ENCODE measurements around the genes FOXD4 and ZNG1A.

DNA sequence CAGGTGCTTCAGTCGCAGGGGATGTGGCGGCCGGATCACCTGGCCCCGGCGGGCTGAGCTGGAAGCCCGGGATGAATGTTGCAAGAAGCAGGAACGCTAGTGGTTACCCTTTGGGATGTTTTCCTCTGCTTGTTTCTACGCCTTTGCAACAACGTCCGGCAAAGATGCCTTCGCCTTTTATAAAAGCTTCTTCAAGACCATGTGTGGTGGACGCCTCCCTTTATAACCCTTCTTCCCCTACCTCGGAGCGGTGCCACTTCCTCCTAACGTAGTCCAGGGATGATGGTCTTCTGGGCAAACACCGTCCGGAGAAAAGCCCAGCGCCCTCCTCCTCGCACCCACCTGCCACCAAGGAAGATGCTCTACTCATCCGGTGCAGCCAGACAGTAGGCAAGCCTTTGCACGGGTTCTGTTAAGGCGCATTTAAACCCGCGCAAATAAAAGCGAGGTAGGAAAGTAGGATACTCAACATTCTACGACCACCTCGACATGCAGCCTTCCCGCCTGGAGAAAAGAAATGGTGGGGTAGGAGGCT, at the start of gene FOXD4:
Gene FOXD4 (minus strand): TSS at position 291 of the 535 bp plus-strand sequence.
- RRBS, 2 experiments: 24% methylated on average over 5 of the region's 28 CpGs

- RRBS, 2 experiments: no CpG with 5 or more reads among the region's 51 CpGs
Measured at GRCh38 chr9:178559-179495, at the start of gene ZNG1A. Gene ZNG1A, minus strand, starts transcription at chr9:179056.

- RRBS, 2 experiments: no CpG with 5 or more reads among the region's 5 CpGs
Measured at GRCh38 chr9:289383-289699, 74.7 kb downstream of the DOCK8 start.

DNA sequence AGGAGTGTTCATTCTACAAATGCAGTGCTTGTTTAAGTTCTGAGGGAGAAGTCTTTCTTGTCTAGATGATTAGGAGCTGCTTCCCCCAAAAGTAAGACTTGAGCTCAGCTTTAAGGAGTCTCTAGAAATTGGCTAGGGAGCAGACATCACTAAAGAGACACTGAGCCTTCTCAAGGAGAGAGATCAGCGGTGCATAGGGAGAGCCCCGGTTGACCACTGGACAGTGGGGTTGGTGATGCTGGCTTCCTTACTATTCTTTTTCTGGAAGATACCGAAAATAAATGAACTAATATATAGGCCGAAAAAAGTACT, 5.9 kb downstream of the KANK1 start:
- RRBS, 2 experiments: no CpG with 5 or more reads among the region's 4 CpGs

- RRBS, 2 experiments: no CpG with 5 or more reads among the region's 13 CpGs
Measured at GRCh38 chr9:517957-518883, 13.7 kb downstream of the KANK1 start.

- RRBS, 2 experiments: no CpG with 5 or more reads among the region's 3 CpGs
Measured at GRCh38 chr9:546270-546556, 41.7 kb downstream of the KANK1 start.

GRCh38 chr9:560474-561103, 56.1 kb downstream of the KANK1 start:
- RRBS, 2 experiments: no CpG with 5 or more reads among the region's 5 CpGs

DNA sequence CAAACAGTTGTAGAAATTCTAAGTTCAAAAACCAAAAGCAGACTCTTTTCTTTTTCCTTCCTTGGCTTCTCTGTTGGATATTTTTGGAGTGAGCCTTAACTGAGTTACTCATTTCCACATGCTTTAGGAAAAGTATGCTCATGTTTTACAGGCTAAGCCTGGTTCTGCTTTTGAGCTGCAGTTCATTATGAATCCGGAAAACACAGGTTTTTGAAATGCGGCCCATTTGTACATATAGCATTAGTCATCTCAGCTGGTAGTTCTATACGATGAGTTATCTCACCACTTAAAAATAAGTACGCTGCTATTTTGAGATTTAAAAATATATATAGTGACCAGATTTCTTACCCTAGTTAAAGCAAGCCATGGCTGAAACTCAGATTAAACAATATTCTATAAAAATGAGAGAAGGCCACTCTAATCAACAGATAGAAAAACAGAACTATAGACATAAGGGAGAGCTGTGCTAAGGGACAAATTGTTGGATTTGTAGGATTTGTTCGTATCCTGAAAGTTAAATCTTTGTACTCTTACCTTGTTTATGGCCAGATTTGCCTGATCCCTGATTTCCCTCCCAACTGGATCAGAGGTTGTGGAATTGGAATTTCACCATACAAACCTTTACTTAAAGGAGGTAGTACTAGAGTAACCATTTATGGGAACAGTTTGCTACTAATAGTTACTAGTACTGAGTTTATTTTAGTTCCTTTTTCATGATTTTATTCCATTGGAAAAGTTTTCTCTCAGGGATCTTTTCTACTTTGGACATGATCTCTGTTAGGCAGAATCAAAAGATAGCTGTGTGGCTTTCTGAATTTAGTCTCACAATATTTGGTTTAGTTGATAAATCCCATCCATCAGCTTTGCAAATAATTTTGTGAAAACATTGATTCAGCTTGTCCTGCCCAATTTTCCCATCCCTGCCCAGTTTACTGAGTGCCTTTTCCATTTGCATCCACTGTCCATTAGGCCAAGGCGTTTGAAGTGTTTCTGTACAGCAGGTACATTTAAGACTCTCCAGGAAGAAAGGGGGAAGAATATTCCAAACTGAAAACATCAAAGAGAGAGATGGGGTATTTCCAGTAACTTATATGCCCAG, 156.2 kb upstream of the DMRT1 start:
- RRBS, 2 experiments: no CpG with 5 or more reads among the region's 6 CpGs

DNA sequence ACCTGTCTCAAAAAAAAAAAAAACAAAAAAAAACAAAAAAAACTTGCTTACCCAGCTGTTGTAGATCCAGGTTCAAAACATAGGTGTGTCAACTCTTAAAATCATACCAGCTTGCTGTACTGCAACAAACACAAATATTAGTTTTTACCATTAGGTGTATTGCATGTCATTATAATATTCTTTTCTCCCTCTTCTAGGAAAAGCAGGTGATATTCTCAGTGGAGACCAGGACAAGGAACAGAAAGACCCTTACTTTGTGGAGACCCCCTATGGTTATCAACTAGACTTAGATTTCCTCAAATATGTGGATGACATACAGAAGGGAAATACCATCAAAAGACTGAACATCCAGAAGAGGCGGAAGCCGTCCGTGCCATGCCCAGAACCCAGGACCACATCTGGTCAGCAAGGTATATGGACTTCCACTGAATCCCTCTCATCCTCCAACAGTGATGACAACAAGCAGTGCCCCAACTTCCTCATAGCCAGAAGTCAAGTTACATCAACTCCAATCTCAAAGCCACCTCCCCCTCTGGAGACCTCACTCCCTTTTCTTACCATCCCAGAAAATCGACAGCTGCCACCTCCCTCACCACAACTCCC, 130.8 kb upstream of the DMRT1 start:
- RRBS, 2 experiments: no CpG with 5 or more reads among the region's 4 CpGs

DNA sequence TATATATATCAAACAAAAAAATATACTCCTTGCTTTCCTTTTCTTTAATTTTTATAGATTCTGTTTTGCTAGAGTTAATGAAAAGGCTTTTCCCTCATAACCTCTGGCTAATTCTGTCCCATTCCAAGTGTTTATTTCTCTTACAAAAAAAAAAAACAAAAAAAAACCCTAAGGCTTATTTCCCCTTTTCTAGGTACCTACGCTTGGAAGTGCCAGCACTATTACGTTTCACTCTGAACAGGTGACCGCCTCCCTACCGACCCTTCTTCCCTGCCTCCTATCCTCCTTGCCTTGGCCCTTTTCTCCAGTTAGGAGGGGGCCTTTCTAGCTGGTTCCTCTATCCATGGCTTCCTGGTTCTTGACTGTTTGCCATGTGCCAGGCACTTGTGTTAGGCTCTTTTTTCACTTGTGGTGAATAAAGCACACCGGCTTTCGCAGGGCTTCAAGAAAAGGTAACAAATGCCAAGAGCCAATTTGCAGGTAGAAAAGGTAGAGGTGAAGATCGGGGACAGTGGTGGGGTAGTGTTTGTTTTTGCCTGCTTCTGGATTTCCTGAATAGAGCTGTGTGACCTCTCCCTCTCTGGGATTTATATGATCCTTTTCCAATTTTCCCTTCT, 23.3 kb upstream of the DMRT1 start:
- RRBS, 2 experiments: no CpG with 5 or more reads among the region's 7 CpGs

- RRBS, 2 experiments: no CpG with 5 or more reads among the region's 6 CpGs
Measured at GRCh38 chr9:1978830-1979584, 36.1 kb upstream of the SMARCA2 start.

DNA sequence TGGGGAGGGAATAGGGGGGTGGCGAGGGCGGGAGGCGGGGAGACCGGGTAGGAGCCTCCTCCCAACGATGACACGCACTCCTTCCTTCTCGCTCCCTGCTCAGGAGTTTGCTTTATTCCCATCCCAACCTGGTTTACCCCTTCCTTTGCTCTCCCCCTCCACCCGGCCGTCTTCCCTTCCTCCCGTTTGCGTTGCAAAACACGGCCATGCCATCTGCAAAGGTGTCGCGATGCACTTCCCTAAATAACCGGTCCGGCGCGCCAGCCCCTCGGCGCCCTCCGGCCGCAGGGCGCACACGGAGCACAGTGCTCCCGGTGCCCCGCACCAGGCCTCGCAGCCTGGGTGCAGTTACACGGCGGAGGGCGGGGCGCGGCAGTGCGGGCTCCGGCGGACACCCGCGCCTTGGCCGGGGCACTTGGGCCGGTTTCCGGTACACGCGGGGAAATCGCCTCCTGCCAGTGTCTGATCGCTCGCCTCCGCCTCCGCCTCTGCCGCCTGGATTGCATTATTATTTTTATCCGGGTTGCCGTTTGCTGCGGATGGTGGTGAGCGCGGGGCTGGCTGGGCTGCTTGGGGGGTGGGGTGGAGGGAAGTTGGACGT, 1.6 kb downstream of the SMARCA2 start:
- RRBS, 2 experiments: under 1 to 1% methylated on average over 27 of the region's 54 CpGs

DNA sequence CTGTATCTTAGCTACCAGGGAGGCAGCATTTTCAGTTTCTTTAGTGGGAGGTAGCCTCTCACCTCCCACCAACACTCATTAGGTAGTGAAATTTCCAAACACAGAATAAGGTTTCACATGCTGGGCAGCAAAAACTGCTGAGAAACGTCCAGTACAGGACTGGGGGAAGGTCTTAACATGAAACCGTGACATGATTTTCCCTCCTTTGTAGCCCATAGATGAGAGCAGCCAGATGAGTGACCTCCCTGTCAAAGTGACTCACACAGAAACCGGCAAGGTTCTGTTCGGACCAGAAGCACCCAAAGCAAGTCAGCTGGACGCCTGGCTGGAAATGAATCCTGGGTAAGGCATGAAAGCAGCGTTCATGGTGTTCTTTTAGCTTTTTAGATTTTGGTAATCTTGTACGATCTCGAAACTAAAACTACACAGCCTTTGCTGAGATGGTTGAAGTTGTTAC, 57.9 kb downstream of the SMARCA2 start:
- RRBS, 2 experiments: no CpG with 5 or more reads among the region's 8 CpGs

DNA sequence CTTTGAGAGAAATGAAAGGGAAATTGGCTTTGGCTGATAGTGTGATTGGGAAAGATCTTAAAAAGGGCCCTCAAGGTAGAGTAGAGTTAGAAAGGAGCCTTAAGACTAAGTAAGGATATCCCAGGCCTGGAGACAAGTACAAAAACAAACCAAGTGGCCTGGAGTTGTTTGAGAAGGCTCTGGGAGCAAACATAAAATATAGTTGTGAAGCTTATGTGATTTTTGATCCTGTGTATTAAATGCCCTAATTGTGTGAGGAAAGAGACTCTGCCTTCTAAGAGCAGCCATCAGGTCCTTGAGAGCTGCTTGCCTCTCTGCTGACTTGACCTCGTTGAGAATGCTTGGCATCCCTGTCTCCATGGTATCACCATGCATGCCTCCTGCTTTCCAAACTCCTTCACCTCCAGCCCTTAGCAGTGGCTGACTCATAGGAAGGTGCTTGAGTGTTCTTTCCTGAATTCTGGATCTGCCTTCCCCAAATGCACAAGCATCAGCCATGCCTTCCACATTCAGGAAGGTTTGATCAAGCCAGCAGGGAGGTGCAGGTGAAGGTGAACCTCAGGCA, 78.9 kb downstream of the SMARCA2 start:
- RRBS, 2 experiments: no CpG with 5 or more reads among the region's 1 CpG

- RRBS, 2 experiments: no CpG with 5 or more reads among the region's 2 CpGs
Measured at GRCh38 chr9:2465872-2466606, 155.5 kb upstream of the VLDLR start.

GRCh38 chr9:2765329-2765955, 48.1 kb downstream of the KCNV2 start:
- RRBS, 2 experiments: no CpG with 5 or more reads among the region's 4 CpGs

DNA sequence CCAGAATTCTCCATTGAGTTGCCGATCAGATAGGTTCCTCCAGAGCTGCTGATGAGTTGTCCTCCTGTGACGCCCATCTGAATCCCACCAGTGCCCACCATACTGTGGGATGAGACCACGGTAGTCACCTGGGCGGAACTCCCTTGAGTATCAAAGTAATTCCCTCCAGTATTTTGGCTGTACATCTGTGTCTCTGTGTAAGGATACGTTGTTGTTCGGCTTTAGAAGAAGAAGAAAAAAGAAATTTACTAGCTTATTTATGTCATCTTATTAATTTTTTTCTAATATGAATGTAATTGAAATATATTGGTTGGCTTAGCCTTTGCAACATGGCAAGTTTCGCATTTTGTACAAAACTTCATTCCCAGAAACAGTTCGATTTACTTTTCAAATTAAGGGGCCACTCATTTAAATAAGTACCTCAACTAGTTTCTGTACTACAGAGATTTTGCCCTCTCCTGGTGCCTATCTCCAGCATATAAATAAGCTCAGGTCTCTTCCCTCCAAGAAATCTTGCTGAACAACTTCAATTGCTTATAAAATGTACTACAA, 195.4 kb downstream of the RFX3 start:
- RRBS, 2 experiments: no CpG with 5 or more reads among the region's 8 CpGs

- RRBS, 2 experiments: no CpG with 5 or more reads among the region's 3 CpGs
Measured at GRCh38 chr9:3398044-3398628, 127.7 kb downstream of the RFX3 start.

GRCh38 chr9:3698139-3698448, 172.3 kb upstream of the RFX3 start:
- RRBS, 2 experiments: no CpG with 5 or more reads among the region's 2 CpGs

- RRBS, 2 experiments: no CpG with 5 or more reads among the region's 3 CpGs
Measured at GRCh38 chr9:4066021-4066366, 233.9 kb downstream of the GLIS3 start.

Data from bronchial epithelial cell (primary cell).